RPMI7951 (cell line): ENCODE data around the genes PLCH1 and SLC33A1.

DNA sequence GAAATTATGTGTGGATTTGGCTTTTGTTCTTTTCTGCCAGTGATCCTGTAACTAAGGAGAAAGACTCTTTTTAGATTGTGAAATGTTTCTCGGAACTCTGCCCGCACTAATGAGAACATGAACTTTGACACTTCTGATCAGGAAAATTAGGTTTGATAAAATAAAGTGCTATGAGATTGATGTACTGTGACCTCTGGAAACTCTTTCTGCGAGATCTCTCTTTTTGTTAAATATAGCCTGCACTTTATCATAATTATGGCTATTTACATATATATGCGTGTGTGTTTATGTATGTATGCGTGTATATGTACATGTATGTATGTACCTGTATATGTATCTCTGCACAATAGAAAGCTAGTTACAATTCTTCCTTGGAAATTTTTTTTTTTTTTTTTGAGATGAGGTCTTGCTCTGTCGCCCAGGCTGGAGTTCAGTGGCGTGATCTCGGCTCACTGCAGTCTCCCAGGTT is 8.6 kb downstream of the ARHGEF26 start:
- RAMPAGE, long total RNA, result no peak

GRCh38 chr3:155078578-155079407 is 1.3 kb upstream of the MME start:
- RAMPAGE, long total RNA, result no peak

GRCh38 chr3:155080697-155081403 is 731 bp downstream of the MME start:
- RAMPAGE, long total RNA, result no peak

- RAMPAGE, long total RNA, result no peak
Measured at GRCh38 chr3:155111031-155111834, 31.1 kb downstream of the MME start.

- RAMPAGE, long total RNA, result no peak
Measured at GRCh38 chr3:155112288-155113445, 32.5 kb downstream of the MME start.

DNA sequence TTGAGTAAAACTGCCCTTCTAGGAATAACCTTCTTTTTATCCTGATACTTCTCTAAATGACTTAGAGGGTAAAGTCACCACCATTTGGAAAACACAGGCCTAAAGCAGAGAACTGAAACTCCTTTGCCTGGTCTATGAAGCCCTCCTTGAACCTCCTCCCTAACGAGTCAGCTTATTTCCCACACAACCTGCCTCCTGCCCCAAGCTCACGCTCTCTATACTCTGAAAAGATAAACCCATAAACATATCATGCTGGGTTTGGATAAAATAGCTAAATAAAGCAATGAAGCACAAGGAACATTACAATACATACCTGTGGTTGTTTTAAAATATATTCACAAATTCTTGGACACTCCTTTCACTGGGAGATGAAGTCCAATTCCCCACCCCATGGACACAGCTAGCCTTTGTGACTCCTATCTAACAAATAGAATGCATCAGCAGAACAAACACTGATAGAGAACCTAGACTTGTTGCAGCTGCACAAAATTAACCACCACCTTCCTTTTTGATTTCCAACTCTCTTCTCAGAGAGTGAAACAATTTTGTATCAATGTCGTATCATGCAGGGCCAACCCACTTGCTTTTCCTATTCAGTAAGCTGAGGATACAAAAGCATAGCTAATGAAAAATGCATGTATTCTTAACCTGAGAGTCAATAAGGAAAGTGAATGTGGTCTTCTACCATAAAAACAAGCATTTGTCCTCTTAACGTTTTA is 98.1 kb downstream of the PLCH1 start:
- RAMPAGE, long total RNA, result no peak

GRCh38 chr3:155744523-155745362 is at the start of gene PLCH1:
TSS of gene PLCH1 (minus strand) at chr3:155745071.
- RAMPAGE, long total RNA, result no peak

GRCh38 chr3:155853913-155854889 is at the start of gene SLC33A1:
TSS of gene SLC33A1 (minus strand) at chr3:155854427.
- RAMPAGE, long total RNA, result no peak

GRCh38 chr3:155886869-155887593 is 16.6 kb downstream of the GMPS start:
- RAMPAGE, long total RNA, result no peak

- RAMPAGE, long total RNA, result no peak
Measured at GRCh38 chr3:155912801-155913104, 42.3 kb downstream of the GMPS start.

- RAMPAGE, long total RNA, result no peak
Measured at GRCh38 chr3:156160596-156161038, 40.2 kb downstream of the KCNAB1 start.

- RAMPAGE, long total RNA, result no peak
Measured at GRCh38 chr3:156534905-156535627, 19.9 kb downstream of the SSR3 start.

DNA sequence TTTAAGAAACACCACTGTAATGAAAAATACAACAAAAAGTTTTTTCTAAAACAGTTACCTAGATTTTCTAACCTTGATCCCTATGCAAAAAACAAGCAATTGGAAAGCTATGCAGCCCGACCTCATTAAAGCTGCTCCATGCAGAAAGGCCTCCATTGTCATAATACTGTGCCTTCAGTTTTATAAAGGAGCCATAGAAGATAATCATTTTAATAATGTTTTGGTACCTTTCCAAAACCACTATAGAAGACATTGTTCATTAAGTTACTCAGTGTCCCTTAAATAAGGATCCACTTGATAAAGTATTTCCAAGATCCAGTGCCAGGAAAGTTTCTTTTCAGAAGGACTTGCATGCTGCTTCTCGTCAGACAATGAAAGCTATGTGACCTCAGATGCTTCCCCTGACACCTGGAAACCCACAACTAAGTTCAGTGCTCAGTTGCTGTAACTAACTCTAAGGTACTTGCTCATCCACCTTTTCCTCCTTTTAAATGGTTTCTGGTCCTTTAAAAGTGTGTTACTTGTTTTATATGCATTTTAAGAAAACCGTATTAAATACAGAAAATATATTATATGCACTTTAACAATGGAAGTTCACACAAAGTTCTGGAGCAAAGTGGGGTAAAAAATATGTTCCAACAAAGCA is 7.3 kb downstream of the SSR3 start:
- RAMPAGE, long total RNA, result no peak

- RAMPAGE, long total RNA, result no peak
Measured at GRCh38 chr3:156555526-156555839, 566 bp upstream of the SSR3 start.

- RAMPAGE, long total RNA, result no peak
Measured at GRCh38 chr3:156605408-156606579, 50.9 kb upstream of the SSR3 start.

DNA sequence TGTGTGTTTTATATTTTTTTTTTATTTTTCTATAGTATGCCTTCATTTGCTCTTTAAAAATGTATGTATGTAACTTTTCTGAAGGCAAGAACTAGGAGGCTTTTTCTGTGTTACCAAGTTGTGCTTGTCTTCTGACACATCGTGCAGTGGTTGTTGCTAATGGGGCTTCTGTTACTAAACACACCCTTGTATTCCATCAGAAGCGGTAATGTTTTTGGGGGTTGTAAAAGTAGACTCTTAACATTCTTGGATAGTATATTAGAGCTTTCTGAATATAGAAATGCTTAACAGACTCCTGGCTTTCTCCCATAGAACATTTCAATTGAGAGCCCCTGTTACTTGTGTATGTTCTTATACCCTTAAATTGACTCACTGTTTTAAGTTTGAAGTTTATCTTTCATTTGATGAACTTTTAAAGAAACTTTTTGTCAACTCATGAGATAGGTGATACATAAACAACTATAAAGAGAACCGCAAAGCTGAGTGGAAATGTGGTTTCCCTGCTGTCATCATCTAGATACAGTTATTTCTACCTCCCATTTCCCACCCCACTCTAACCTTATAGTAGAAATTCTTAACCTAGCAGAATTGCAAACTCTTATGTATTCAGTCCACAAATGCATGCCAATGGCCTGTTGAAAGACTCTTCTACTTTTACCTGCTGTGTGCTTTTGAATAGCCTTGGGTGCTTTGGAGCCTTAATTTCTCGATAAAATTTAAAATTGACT is 2.6 kb downstream of the TIPARP start:
- RAMPAGE, long total RNA, result no peak

DNA sequence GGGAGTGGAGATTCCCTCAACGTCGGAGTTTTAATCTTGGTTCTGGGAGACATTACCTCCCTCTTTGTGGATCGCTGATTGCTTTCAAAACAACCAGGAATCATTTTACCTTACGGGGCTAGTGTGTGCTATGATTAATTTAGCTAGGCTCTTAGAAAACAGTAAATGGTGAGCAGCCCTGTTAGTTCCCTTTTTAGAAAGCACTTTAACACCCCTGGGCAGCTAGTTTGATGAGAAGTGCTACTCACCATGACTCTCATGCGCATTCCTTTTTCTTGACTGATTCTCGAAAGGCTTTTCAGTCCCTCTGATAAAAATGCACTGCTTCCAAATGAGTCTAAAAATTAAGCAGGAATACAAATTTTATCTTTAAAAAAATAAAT is 75.3 kb upstream of the LEKR1 start:
- RAMPAGE, long total RNA, result no peak

DNA sequence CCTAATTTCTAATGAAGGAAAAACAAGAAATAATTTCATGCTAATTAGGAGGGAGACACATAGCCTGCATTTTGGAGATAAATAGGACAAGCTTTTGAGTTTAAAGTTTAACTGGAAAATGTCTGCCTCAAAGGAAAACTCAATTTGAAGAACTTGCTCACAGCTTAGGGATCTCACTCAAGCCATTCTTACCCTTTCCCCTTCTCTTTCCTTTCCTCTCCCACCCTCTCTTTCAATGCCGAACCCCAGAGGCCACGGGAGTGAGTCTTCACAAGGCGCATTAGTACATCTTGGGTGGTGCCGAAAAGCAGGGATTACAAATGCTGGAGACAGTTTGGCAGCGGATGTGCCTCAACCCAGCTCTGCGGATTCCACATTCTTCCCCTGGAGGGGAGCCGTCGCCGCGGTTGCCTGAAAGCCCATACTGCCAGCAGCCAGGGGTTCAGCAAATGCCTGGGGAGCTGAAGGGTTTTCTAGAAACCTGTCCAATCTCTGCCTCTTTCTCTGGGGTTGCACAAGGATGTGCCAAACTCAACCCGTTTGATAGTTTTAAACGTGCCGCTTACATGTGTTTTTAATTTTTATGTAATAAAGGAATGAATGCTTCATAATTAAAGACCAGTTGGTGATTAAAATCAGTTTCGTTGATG is 74.8 kb upstream of the LEKR1 start:
- RAMPAGE, long total RNA, result no peak

DNA sequence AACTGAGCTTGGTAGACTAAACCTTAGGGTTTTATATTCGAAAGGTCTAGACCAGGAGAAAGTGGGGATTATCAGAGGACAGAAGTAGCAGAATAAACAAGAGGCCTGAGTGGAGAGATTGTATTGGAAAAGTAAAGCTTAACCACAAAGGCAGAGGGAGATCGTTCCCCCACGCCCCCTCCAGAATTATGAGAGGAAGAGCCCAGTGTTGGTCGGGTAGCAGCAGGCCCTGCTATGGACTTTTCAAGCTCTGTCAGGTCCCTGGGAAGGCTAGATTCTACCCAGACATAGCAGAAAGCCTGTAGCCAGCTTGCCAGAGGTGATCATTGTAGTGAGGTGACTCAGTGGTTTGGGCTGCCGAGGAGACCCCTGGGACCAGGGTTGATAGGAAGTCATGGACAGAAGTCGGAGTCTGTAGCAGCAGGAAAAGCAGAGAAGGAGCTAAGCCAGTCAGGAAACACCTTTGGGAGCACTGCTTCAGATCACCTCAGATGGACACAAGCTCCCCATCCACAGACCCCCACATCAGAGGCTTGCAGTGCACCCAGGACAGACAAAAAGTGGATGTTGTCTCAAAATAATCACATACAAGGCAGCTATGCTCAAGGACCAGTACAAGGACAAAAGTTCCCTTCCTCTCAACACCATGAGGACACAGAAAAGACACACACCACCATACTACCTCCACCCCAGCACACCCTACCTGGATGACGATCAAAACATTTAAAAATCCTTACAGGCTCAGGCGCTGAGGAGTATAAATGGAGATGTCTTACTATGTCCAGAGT is 67.7 kb downstream of the CCNL1 start:
- RAMPAGE, long total RNA, result no peak

- RAMPAGE, long total RNA, result no peak
Measured at GRCh38 chr3:157103237-157103786, 56.6 kb downstream of the CCNL1 start.